NCI-H460 (cell line): ENCODE measurements around the gene POMGNT1.

RAMPAGE:
- cytosol, long total RNA = no peak
- long total RNA = no peak
- nucleus, long total RNA = no peak
Observed at GRCh38 chr1:46026544-46027020, 105.8 kb downstream of the PIK3R3 start.

DNA sequence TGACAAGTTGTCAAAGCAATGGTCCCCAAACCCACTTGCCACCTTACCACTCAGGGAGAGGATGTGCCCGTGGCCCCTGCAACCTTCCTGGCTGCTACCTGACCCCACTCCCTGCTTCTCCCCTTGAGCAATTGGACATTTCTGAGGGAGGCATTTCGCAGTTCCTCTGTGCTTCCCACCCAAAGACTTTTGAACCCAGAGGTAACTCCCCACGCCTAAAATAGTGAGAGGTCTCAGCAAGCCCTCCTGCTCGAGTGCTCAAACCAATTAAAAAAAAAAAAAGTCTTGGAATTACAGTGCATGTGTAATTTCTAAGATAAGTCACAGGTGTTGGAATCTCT lies 1.1 kb upstream of the PIK3R3 start:
RAMPAGE:
- cytosol, long total RNA = no peak
- long total RNA = no peak
- nucleus, long total RNA = no peak

DNA sequence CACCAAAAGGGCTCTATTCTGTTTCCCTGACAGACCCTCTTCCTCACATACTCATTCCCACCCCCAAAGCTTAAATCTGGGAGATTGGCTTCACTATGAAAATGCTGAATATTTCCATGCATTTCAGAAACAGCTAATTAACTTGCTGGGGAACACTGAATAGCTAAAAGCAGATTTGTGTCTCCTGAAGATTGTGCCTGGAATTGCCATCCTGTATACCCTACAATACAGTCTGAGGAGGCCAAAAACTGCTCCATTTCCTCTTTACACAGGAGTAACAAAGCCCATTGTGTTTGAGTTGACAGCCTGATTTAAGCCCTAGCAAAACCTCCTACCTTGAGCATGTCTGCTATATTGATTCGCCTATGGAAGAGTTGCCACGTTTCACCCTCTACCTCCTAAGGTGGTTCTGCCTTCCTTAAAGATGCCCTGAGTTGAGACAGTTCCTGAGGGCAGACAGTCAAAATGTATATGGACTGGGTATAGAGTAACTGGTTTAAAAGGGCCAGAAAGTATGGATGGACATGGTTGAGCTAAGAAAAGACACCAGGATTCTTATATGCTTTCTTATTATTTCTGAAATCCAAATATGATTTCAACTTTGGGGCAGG lies 1.6 kb upstream of the PIK3R3 start:
RAMPAGE:
- cytosol, long total RNA = no peak
- long total RNA = no peak
- nucleus, long total RNA = no peak

DNA sequence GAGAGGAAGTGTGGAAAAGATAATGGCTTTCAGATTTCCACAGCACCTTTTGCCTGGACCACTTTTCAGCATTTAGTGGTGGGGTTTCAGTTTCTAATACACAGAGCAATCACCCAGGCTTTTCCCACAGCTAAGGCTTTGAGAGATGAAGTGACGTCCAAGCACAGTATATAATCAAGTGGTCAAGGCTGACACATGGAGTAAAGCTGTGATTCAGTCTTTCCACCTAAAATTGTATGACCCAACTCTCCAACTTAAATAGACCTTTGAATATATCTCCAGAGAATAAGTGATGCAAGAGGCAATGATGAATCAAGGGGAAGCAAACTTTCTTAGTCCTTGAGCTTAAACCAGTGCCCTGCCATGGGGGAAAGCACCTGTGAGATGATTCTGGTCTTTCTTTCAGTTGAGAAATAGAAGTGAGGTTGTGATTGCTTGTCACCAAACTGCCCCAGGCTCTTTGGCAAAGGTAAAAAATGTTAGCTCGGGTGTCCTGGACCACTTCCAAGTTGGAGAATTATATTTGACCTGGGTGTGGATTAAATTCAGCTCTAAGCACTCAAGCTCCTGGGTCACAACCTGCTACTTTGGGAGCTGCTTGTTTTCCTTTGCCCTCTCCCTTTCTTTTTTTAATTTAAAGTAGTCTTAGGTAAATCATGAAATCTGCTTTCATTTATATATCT lies 2.4 kb upstream of the PIK3R3 start:
RAMPAGE:
- cytosol, long total RNA = no peak
- long total RNA = no peak
- nucleus, long total RNA = no peak

DNA sequence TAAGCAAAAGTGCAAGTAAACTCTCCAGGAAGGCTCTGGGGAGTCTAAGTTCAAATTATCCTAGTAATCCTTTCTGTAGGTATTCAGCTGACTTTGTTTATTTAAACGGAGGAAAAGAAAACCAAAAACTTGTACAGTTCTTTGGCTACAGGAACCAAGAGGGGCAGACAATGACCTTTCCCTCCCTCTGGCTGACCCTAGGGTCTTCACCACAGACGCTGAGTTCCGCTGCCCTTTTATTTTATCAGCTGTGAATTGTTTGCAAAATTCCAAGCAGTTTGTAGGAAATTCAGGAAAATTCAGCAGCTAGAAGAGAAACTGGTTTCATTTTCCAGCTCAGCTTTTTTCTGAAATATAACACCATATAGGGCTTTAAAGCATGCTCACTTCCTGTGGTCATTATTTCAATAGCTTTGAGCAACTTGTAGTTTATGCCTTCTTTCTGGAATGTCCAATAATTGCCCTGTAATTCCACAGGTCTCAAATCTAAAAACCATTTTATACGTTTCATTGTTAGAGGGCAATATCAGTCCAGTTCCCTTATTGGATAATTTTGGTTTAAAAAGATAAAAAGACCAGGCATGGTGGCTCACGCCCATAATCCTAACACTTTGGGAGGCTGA lies 5.5 kb upstream of the PIK3R3 start:
RAMPAGE:
- cytosol, long total RNA = no peak
- long total RNA = no peak
- nucleus, long total RNA = no peak

GRCh38 chr1:46188516-46189381 lies 9.5 kb downstream of the POMGNT1 start:
RAMPAGE:
- cytosol, long total RNA = no peak
- long total RNA = no peak
- nucleus, long total RNA = no peak

DNA sequence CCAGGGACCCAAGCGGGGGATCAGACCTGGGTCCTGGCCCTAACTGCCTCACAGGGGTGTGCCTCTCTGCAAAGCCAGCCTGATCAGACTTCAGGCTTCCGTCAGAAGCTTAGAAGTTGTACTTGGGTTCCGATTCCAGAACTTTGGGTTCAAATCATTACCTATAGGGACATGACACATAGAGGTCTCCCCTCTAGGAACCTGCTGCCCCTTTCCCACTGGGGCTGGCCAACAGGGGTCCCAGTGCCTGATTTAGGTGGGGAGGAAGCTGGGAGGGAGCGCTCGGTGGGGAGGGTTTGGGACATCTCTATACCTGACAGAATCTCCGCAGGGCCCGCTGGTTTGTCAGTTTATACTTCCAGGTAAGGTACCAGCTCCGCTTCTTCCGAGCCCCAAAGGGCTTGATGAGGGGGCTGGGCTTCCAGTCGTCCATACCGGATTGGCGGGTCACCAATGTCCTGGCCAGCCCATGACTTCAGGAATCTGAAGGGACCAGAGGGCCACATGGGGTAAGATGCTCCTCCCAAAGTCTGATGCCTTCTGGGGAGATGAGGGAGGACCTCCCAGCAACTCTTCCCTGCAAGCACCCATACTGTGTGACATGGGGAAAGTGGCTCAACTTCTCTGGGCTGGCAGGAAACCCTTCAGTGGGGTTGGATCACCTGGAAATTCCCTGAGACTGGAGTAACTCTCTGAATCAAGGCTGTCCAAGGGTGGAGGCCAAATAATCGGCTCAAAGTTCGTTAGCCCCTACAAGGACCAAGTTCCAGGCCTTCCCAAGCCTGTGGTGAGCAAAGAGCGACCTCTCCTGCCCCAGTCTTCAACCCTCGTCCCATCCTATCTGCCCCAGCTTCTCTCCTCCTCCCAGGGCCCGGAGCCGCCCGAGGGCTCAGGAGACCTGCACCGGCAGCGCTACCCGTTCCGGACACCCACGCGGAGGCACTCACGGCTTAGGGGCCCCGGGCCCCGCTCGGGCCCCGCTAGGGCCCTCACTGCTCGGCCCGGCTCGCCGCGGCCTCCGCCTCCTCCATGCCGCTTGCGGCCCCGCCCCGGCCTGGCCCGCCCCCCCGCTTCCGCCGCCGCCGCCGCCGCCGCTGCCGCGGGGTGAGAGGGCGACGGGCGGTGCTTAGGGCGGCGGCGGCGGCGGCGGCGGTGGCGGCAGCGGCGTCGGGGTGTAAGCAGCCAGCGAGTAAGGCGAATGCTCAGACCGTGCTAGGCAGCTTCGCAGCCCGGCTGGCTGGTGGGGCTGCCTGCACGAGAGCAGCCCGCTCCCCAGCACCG lies at the start of gene POMGNT1:
TSS of gene POMGNT1 (minus strand) at position 1,046 of the 1,281 bp plus-strand sequence.
RAMPAGE:
- cytosol, long total RNA = start-site peak on the minus strand centred at position 1,023 of the sequence, 58 bp wide, 281 and 265 reads in 2 replicates
- long total RNA = start-site peak on the minus strand centred at position 1,045 of the sequence, 23 bp wide, 85 and 394 reads in 2 replicates
- nucleus, long total RNA = no peak

DNA sequence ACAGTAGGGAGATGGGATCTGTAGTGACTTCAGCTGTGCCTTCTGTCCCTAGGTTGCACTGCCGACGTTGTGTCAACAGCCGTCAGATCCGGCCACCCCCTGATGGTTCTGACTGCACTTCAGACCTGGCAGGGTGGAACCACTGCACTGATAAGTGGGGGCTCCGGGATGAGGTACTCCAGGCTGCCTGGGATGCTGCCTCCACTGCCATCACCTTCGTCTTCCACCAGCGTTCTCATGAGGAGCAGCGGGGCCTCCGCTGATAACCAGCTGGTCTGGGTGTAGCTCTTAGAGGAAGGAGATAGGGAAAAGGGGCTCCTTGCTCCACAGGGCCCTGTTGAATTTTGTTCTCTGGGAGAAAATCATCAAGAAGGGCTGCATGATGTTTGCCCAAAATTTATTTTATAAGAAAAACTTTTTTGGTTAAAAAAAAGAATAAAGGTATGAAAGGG lies 25.4 kb downstream of the LRRC41 start:
RAMPAGE:
- cytosol, long total RNA = no peak
- long total RNA = no peak
- nucleus, long total RNA = no peak

GRCh38 chr1:46369980-46370456 lies 24.1 kb upstream of the FAAH start:
RAMPAGE:
- cytosol, long total RNA = no peak
- long total RNA = no peak
- nucleus, long total RNA = no peak

GRCh38 chr1:46635701-46636429 lies 19.3 kb upstream of the MOB3C start:
RAMPAGE:
- cytosol, long total RNA = no peak
- long total RNA = no peak
- nucleus, long total RNA = no peak

RAMPAGE:
- cytosol, long total RNA = no peak
- long total RNA = no peak
- nucleus, long total RNA = no peak
Observed at GRCh38 chr1:46716292-46716550, 2.7 kb downstream of the EFCAB14 start.

GRCh38 chr1:46764428-46764894 lies 34.4 kb upstream of the CYP4B1 start:
RAMPAGE:
- cytosol, long total RNA = no peak
- long total RNA = no peak
- nucleus, long total RNA = no peak

GRCh38 chr1:47228671-47230031 lies 2.9 kb downstream of the TAL1 start:
RAMPAGE:
- cytosol, long total RNA = no peak
- long total RNA = no peak
- nucleus, long total RNA = no peak

GRCh38 chr1:47234924-47235853 lies 3.2 kb upstream of the TAL1 start:
RAMPAGE:
- cytosol, long total RNA = no peak
- long total RNA = no peak
- nucleus, long total RNA = no peak

DNA sequence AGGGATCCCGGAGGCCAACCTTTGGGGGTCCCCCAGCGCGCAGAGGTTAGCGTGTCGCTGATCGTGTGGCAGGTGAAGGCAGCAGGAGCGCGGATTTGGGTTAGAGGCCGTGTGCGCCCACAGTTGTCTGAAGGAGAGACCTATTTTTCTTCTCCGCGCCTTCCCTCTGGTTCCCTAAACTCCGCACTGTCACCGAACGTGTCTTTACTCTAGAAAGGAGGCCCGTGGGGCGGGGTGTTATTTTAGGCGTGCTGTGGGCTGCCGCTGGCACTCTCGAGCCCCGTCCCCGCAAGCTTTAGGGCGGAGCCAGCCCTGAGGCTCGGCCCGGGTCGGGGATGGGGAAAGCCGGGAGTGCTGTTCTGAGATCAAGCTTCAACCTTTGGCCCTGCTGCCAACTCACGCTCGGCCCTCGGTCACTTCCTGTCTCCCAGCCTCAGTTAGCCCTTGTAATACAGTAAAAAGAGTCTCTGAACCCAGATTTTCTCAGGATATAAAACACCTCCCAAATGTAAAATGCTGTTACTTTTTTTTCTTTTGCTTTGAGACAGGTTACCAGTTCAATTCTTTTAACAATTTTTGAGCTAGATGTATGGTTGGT lies 916 bp downstream of the CMPK1 start:
RAMPAGE:
- cytosol, long total RNA = no peak
- long total RNA = no peak
- nucleus, long total RNA = no peak

RAMPAGE:
- cytosol, long total RNA = no peak
- long total RNA = no peak
- nucleus, long total RNA = no peak
Observed at GRCh38 chr1:47443977-47444634, 6.3 kb downstream of the FOXD2 start.

DNA sequence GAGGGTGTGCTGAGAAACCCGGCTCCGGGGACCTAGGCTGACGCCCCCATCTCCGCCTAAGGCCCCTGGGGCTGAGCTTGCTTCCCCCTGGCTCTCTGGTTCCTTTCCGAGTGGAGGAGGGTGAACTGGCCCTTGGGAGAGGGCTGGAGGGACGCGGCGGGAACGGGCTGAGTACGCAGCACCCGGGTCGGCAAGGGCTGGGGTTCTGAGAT lies 270.7 kb downstream of the FOXD2 start:
RAMPAGE:
- cytosol, long total RNA = no peak
- long total RNA = no peak
- nucleus, long total RNA = no peak

DNA sequence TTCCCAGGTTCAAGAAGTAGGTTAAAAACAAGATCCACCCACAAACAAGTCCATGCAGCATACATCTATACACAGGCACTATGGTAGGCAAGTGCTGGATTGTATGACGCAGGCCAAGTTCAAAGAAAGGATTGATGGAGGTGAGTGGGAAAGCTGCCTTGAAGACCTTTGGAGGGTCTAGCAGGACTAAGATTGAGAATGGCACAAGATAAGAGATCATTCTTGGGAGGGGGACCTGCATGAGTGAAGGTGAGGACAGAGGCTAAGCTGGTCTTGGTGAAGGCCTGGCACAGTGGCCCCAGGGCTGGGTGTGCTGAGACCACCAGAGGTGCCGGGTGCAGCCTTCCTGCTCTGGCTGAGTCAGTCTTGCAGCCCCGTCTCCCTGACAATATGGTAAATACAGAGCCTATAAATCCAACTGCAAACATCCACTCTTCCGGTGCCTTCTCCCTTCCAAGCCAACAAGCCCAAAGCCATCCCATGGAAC lies 70.2 kb downstream of the TRABD2B start:
RAMPAGE:
- cytosol, long total RNA = no peak
- long total RNA = no peak
- nucleus, long total RNA = no peak

DNA sequence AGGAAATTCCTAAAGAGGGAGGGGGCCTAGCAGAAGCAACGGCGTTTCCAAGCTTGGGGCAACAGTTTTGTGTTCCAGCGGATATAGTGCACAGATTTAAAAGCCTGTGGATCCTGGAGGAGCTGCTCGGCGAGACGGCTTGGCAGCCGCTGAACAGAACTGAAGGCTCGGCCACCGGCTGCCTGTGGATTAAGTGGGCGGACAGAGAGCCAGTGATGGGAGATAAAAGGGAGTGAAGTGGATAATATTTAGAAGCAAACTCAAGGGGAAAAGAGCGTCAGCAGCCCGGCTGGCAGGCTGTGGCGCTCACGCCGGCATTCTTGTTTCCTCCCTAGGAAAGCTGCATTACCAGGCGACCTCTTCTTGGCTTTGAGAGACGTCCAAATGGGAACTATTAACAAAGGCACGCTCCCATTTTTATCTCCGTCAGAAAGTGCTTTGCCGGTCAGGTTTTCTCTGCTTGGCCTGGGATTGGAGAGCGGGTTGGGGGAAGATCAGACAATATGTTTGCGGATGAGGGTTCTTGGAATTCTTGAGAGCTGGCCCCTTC lies 10.4 kb downstream of the TRABD2B start:
RAMPAGE:
- cytosol, long total RNA = no peak
- long total RNA = no peak
- nucleus, long total RNA = no peak

DNA sequence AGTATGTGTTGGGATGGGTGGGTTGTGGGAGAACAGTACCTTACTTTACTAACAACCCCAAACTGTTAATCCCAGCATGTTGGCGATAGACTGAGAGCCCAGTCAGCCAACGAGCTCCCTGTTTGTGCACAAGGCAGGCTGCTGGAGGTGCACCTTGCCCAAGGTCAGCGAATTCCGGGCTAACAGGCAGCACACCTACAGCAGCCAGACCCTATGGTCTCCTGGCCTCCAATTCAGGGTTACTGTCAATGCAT lies 1.5 kb downstream of the TRABD2B start:
RAMPAGE:
- cytosol, long total RNA = no peak
- long total RNA = no peak
- nucleus, long total RNA = no peak